LHCN-M2 (cell line): ENCODE data around the genes SLC24A4 and COX8C.

GRCh38 chr14:92207012-92207544, 85.3 kb downstream of the CPSF2 start:
- RAMPAGE, long total RNA: no peak

DNA sequence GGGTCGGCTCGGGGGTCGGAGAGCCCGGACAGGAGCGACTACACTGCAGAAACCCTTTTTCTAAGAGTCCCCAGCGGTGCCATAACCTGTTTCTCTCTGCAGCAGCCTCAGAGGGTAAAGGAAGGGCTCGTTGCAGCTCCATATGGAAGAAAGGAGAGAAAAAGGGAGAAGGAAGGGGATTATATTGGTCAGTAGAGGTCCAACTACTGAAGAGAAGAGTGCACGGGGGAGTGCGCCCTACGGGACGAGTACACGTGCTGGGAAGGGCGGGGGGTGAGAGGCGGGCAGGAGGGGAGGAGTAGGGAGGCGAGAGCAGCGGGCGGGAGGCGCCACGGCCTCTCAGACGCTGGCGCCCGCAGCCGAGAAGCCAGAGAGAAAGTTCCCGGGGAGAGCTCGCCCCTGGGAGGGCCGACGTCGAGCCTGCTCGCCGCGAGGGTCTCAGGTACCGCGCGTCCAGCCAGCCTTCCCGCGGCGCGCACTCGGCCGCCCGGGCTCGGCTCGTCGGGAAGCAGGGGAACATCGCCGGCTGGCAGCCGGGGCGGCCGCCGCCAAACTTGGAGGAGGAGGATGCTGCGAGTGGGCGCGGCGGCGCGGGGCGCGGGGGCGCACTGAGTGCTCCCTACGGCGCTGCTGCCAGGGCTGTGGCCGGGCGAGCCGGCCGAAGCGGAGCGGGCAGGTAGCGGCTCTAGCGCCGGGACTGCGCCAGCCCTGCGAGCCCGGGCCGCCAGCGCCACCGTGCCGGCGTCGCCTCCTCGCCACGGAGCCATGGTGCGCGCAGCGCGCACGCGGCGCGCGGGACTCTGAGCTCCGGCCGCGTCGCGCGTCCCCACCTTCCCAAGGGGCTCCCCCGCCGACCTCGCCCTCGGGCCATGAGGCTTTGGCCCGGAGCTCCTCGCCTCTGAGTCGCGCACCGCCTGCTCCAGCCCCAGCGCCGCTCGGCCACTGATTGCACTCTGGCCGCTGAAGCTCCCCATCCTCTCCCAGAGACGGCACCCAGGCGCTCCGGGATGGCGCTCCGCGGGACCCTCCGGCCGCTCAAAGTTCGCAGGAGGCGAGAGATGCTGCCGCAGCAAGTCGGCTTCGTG, at the start of gene SLC24A4:
SLC24A4 (plus strand) TSS at position 342 of the 1,085 bp plus-strand sequence.
- RAMPAGE, long total RNA: no peak

GRCh38 chr14:92443527-92444168, 69.9 kb upstream of the RIN3 start:
- RAMPAGE, long total RNA: no peak

- RAMPAGE, long total RNA: no peak
Measured at GRCh38 chr14:92494214-92494848, 19.2 kb upstream of the RIN3 start.

GRCh38 chr14:92549267-92549838, 35.8 kb downstream of the RIN3 start:
- RAMPAGE, long total RNA: no peak

- RAMPAGE, long total RNA: no peak
Measured at GRCh38 chr14:92684559-92685089, 63.8 kb downstream of the LGMN start.

DNA sequence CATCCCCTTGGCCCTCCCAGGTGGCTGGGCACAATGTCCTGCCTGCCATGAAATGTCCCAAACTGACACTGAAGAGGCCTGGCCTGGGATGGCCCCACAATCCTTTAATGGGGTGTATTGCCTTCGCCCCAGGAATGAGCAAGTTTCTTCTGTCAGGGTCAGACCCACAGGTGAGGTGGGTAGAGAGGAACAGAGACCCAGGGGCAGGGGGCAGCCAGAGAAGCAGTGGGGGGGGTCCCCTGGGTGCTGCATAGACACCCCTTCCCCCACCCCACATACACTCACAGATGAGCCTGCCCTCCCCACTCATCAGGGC, 55.9 kb downstream of the LGMN start:
- RAMPAGE, long total RNA: no peak

- RAMPAGE, long total RNA: no peak
Measured at GRCh38 chr14:92694315-92695072, 53.9 kb downstream of the LGMN start.

DNA sequence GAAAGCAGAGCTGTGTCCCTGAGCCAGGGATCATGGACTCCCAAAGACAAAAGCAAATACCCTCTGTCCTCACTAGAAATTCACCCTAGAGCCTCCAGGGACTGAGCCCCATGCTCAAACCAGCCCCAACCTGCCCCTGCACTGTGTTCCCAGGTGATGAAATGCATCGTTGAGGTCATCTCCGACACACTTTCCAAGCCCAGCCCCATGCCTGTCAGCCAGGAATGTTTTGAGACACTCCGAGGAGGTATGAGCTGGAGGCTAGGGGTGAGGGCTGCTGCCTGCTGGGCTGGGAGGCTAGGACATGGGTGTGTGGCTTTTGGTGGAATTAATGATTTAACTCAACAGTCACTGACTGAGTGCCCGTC, 3.5 kb downstream of the CHGA start:
- RAMPAGE, long total RNA: no peak

DNA sequence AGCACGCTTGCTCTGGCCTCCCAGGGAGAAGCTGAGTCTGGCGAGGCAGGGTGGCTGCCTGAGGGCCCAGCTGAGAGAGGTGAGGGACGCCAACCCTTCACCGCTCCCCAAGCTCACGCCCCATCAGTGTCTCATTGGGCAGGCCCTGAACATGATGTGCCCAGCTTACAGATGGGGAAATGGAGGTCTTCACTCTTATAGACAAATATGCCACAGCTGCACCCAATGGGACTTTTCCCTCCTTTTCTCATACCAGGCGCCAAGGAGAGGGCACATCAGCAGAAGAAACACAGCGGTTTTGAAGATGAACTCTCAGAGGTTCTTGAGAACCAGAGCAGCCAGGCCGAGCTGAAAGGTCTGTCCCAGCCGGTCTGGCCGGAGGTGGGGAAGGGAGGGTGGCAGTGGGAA, 6.5 kb downstream of the CHGA start:
- RAMPAGE, long total RNA: no peak

GRCh38 chr14:93036798-93037457, 78.8 kb downstream of the ITPK1 start:
- RAMPAGE, long total RNA: no peak

GRCh38 chr14:93075970-93076638, 39.6 kb downstream of the ITPK1 start:
- RAMPAGE, long total RNA: no peak

- RAMPAGE, long total RNA: no peak
Measured at GRCh38 chr14:93133301-93133760, 17.6 kb upstream of the ITPK1 start.

- RAMPAGE, long total RNA: no peak
Measured at GRCh38 chr14:93137761-93138223, 22.1 kb upstream of the ITPK1 start.

- RAMPAGE, long total RNA: no peak
Measured at GRCh38 chr14:93239862-93240419, 32.9 kb downstream of the UBR7 start.

DNA sequence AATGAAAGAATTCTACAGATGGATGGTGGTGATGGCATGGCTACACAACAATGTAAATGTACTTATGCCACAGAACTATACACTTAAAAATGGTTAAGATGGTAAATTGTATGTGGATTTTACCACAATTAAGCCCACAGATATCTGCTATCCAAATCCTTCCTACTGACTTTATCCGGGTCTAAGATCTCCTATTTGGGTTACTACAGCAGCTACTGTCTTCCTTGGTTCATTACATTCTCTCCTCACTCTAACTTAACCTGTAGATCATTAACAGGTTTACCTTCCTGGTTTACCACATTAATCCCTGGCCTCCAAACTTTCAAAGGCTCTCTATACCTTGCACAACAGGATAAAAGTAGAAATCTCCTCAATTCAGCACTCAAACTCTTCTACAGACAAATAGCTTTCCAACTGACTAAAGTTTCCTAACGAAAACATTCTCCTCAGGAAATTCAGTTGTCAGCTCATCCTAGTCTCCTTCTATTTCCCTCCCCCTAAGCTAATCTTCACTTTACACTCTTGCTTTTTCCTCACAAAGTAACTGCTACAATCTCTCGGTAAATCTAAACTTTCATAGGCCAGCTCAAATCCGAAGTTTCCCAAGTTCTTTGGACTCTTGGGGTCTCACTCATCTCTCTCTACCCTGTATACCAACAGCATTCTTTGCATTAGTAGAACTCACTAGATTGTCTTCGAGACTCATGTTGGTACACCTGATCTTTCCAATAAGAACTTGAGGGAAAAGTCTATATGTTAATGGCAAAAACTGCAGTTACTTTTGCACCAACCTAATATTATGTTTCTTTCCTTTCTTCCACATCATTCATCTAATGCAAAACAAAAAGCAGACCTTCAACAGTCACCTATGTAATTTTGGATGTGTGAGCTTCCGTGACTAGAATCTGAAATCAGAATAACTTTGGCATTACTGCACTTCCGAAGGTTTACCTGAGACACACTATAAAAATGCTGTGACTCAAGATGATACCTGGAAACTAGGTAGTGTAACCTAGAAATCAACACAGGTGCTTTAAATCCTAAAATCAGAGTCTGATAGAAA, 2.7 kb downstream of the BTBD7 start:
- RAMPAGE, long total RNA: no peak

DNA sequence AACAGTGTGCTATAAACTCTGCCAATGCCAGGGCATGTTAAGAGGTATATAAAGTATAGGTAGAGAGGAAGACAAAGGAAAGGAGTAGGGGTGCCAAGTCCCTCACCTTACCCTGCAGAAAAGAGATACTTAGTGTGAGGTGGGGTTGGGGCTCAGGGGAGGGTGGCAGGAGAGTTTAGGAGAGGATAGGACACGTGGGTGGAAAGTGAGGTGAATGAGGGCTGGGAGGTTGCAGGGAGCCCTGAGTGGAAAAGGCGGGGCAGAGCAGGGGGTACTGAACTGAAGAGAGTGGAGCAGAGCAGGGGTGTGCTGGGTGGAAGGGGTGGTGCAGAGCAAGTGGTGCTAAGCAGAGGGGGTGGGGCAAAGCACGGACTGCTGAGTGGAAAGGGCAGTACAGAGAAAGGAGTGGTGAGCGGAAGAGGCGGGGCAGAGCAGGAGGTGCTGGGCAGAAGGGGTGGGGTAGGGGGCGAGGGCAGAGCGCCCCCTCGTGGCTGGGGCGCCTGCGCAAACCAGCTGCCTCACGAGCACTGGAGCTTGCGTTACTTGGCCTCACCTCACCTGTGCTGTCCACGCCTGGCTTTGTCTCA, at the start of gene COX8C:
COX8C (plus strand) TSS at position 512 of the 587 bp plus-strand sequence.
- RAMPAGE, long total RNA: no peak

DNA sequence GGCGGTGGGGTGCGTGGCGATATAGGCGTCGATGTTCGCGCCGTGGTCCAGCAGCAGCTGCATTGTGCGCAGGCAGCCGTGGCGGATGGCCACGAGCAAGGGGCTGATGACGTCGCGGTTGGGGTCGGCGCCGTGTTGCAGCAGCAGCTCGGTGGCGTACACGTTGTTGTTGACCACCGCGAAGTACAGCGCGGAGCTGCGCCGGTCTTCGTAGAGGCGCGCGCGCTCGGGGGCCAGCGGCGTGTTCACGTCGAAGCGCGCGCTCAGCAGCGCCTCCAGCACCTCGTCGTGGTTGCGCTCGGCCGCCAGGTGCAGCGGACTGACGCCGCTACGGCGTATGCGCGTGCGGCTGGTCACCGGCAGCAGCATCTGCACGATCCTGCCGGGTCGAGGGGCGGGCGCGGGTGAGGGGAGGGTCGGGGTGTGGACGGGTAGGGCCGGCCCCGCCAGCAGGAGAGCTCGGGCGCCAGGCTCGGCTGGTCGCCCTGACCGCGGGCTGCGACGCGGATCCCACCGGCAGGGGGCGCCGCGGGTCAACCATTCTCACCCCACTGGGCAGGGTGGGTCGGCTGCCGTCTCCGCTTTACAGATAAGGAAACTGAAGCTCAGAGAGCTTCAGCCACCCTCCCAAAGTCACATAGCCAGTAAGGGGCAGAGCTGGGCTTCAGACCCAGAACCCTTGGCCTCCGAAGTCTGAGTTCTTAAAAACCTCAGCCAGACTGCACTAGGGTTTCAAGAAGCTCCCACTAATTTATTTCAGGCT, 12.3 kb downstream of the FAM181A start:
- RAMPAGE, long total RNA: no peak

GRCh38 chr14:93955150-93955510, 21.2 kb downstream of the ASB2 start:
- RAMPAGE, long total RNA: no peak

- RAMPAGE, long total RNA: no peak
Measured at GRCh38 chr14:93956625-93957434, 19.5 kb downstream of the ASB2 start.